Measurements from ENCODE around the genes ZNF18 and MAP2K4.

- PRO-cap = no peak
Observed at GRCh38 chr17:10777217-10777370, 26.8 kb downstream of the TMEM238L start.

DNA sequence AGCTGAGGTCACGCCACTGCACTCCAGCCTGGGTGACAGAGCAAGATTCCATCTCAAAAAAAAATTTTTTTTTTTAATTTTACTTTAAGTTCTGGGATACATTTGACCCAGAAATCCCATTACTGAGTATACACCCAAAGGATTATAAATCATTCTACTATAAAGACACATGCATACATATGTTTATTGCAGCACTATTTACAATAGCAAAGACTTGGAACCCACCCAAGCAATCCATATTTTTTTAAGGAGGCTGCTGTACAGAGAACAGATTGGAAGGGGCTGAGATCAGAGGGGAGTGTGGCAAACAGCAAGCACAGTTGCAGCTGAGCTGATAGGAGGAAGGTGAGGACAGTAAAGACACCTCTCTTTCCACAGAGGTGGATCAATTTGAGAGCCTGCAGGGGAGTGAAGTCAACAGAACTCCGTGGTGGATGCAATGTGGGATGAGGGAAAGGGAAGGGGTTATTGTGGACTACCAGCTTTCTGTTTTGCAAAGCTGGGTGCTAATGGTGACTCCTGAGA lies 10.2 kb upstream of the TMEM238L start:
- PRO-cap = no peak

DNA sequence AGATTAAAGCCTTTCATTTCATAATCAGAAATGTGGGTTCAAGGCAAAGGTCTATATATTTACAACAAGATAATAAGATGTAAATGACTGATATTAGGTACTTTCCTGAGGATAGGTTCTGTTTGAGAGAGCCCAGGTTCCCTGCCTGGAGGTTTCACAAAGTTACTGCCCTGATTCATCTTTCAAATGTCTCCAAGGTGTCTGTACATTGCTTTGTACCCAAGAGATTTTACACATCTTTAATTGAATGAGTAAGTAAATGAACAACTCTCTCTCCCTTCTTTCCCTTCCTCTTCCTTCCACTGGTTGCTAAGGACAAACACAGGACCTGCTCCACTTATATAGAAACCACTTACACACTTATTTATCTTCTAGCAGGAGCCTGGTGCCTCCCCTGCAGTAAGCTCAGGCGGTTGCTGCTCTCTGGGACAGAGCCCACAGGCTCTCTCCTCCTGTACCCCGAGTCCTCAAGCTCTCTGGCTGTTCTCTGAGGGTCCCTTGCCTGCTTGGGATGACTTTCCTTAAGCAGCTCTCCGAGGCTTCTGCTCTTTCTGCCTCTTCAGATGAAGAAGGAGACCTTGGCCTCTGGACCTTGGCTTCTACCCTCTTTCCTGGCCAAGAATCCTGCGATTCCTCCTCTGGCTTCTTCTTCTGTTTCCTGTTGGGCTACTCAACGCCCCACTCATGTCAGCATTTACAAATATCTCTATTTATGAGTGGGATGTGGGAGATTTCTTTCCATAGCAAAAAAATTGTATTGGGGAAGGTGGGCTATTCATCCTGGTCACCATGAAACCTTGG lies 9.9 kb downstream of the PIRT start:
- PRO-cap = no peak

GRCh38 chr17:11486069-11486515 lies 112.2 kb upstream of the DNAH9 start:
- PRO-cap = no peak

GRCh38 chr17:11948799-11949222 lies 48.5 kb downstream of the ZNF18 start:
- PRO-cap = no peak

DNA sequence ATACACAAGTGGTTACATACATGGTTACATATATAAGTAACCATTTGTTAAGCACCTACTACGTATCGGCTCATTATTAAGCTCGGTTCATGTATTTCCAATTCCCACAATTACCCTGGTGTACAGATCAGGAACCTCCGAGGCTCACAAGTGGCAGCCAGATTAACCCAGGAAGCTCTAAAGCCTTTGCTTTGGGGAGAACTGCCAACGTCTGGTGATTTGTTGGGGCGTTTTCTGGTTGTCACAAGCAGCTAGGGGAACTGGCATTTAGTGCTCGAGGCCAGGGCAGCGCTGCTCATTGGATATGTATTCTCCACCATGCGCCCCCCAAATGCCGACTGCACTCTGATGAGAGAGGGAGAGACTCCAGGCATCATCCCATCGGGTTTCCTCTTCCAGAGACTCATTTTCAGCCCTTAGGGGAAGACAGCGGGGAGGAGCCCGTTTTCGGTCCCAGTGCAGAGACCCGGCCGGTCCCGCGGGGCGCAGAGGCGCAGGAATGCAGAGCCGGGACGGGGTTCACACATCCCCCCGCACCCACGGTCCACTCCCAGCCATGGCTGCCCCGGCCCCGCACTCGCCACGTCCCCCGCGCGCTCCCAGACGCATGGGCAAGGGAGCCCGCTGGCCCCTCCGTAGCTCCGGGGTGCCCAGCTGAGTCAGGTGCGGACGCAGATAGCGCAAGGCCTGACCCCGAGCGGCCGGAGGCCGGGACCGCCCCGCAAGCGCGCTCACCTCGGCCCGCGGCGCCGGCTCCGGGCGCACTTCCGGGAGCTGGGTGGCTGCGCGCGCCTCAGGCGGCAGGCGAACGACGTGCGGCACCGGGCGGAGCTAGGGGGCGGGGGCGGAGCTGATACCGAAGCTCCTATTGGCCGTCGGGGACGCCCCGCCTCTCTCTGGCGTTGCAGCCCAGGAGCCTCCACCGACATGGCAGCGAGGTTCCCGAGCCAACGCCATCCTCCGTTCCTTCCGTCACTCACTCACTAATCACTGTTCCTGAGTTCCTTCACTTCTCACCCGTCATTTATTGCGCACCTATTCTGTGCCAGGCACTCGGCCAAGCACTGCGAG lies at the start of gene ZNF18:
TSS of gene ZNF18 (minus strand) at position 780 of the 1,071 bp plus-strand sequence.
- PRO-cap = bidirectional peak, plus-strand start at position 923 of the sequence, minus-strand start at position 767 of the sequence

- PRO-cap = bidirectional peak, plus-strand start at chr17:12020822, minus-strand start at chr17:12020689
Observed at GRCh38 chr17:12020572-12021016, at the start of gene MAP2K4. Gene MAP2K4, plus strand, starts transcription at chr17:12020877.

- PRO-cap = no peak
Observed at GRCh38 chr17:12549460-12550101, 116.1 kb upstream of the MYOCD start.

DNA sequence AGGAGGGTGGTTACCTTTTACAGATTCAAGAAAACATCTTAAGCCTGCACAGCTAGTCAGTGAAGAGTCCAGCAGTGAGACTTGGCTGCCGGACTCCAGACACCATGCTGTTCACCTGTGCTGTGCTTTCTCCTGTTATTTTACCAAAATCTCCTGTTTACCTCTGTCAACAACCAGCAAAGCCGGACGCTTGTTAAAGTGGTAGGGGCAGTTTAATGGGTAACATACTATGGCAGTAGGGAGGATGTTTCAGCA lies 41.8 kb downstream of the ARHGAP44 start:
- PRO-cap = no peak

- PRO-cap = no peak
Observed at GRCh38 chr17:13062410-13062916, 44.6 kb upstream of the ELAC2 start.

DNA sequence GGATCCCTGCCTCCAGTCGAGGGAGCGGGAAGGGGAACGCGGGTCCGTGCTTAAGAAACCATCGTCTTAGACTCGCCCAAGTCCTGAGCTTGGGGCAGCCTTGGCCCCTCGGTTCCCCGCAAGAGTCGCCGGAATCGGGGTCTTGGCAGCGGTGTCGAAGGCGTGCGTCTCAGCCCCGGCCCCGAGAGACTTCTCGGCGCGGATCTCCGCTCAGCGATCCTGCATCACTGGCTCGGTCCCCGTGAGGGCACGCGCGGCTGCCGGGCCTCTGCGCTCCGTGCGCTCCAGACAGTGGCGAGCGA lies 453 bp downstream of the HS3ST3A1 start:
- PRO-cap = no peak

GRCh38 chr17:14006435-14006943 lies 62.8 kb upstream of the COX10 start:
- PRO-cap = no peak

- PRO-cap = no peak
Observed at GRCh38 chr17:14119615-14119993, 50.3 kb downstream of the COX10 start.

DNA sequence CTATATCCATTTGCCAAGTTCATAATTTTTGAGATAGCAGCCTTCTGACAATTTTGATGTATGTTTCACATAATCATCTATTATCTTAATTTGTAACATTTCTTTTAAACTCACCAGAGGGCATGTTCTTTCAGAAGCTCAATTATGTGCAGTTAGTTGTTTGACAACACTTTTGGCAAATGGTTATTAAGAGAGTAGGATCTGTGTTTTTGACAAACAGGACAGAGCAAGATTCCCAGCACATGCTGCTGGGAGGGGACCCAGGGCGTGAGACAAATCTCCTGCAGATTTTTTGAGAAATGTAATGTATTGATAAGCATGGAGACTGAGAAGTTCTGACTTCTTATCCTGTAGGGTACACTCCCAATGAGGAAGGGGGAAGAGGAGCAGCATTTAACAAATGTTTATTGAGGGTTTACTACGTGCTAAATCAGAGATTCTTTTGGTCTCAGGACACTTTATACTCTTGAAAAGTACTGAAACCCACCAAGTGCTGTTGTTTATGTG lies 73.8 kb downstream of the HS3ST3B1 start:
- PRO-cap = no peak

DNA sequence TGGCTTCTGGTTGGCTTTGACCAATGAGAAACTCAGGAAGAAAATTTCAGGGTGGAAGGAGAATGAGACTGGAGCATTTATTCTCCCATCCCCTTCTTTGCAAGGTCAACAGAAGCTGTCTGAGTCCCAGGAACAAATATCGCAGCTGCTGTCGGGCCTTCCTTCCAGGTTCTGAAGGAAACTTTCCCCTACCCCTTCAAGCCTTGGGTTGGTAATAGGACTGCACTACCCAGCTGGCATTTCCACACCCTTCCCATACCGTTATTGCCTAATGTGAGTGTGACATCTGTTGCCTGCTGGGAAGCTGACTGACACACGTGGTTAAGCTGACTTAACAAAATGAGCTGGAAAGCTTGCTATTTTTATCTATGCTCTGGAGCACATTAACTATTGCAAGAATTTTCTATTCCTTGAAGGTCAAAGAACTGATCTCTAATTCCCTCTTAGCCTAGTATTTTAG lies 79.6 kb downstream of the PMP22 start:
- PRO-cap = no peak

DNA sequence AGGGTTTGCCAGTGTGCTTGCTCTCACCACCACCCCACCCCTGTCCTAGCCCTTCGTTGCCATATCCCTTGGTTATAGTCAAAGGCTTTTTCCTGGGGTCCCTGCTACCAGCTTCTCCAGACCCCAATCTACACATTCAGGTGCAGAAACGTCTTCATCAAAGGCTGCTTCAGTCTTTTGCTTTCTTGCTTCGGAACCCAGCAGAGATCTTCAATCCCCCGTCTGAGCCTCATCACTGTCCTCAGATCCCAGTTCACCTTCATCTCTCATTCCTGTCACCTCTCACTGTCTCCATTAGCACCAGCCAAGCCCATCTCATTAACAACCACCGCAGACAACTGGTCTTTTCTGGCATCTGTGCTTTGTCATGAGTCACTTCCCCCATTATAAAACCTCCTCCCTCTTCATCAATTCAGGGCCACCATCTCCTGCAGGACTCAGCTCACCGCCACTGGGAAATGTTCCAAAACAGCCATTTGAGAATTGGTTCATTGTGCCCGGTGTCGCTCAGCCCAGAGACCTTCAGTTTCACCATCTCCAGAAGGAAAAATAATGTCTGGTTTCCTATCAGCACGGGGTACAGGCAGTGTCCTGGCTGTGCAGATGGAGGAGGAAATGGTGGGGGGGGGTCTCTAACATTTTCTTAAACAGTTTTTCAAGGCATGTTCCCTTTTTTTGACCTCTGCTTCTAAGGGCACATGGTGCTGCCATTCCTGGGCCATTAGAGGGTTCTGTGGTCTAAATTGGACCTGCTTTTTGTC lies 56.9 kb upstream of the TEKT3 start:
- PRO-cap = no peak

- PRO-cap = no peak
Observed at GRCh38 chr17:15464663-15465156, 2.7 kb downstream of the CDRT4 start.

- PRO-cap = no peak
Observed at GRCh38 chr17:15642519-15643208, 23.2 kb upstream of the FBXW10B start.

DNA sequence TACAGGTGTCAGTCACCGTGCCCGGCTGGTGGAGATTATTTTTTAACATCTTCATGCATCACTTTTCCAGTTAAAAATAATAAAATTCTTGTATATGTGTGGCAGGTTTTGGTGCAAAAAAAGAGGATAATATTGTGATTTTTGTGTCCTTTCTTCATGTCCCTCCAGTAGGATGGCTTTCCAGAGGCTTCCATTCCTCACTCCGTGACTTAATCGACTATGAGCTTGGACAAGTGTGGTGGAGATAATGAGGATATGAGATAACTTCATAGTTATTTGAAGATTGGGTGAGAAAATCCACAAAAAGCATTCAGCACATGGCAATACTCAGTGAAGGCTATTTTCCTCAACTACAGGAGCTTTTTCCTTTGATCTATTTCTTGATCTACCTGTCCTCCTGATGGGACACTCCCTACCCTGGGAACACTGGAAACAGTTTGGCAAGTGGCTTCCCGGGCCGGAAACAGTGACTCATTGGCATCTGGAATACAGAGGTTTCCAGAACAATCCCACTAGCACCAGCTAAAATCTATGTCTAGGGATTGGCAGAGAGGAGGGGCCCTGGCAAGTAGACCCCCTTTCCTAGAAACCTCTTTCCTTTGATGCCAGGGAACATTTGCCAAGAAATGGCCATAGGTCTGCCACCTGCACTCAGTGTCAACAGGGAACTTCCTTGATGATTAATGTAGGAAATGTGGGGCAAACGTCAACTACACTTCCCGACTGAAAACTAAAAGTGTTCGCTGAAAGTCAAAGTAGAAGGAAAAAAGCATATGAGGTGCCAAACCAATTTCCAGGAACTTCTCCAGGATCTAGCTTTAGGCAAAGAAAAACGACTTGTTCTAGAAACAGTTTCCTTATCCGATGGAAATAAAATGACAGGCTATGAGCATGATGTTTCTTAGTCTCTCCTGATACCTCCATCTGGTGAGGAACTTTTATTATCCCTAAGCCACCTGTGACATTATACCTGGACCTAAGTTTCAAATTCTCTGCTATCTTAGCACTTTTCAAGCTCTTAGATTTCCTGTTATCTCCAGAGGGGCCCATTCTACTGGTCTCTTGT lies 30.4 kb upstream of the FBXW10B start:
- PRO-cap = bidirectional peak, plus-strand start at position 469 of the sequence, minus-strand start at position 402 of the sequence

DNA sequence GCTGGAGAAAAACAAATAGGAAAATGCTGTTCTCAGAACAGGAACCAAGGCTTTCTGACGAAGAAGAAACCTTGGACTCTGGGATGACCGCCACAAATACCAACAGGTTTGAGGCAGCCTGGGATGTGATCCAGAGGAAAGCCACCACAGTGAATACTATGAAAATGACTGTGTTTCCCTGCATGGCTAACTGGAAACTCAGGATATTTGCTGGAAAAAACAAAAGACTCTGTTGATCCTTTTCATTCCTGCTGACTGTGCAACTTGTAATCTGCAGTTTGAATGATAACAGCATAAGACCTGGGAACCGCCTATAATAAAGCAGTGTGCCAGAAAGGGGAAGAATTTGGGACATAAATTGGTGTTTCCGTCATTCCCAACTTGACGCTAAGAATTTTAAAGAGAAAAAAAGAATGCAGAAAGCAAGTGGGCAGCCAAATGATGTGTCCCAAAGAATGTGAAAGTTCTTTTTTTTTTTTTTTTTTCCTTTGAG lies 41.4 kb downstream of the TTC19 start:
- PRO-cap = no peak

Measured in Metastatic Lung Carcinoma in the Adrenal Gland (tissue), 1 donor.